CD14-positive monocyte (primary cell): ENCODE measurements around a stretch of chr16.

- CAGE, long polyA plus RNA: no peak
Measured at GRCh38 chr16:19396525-19396951, 21.1 kb upstream of the TMC5 start.

DNA sequence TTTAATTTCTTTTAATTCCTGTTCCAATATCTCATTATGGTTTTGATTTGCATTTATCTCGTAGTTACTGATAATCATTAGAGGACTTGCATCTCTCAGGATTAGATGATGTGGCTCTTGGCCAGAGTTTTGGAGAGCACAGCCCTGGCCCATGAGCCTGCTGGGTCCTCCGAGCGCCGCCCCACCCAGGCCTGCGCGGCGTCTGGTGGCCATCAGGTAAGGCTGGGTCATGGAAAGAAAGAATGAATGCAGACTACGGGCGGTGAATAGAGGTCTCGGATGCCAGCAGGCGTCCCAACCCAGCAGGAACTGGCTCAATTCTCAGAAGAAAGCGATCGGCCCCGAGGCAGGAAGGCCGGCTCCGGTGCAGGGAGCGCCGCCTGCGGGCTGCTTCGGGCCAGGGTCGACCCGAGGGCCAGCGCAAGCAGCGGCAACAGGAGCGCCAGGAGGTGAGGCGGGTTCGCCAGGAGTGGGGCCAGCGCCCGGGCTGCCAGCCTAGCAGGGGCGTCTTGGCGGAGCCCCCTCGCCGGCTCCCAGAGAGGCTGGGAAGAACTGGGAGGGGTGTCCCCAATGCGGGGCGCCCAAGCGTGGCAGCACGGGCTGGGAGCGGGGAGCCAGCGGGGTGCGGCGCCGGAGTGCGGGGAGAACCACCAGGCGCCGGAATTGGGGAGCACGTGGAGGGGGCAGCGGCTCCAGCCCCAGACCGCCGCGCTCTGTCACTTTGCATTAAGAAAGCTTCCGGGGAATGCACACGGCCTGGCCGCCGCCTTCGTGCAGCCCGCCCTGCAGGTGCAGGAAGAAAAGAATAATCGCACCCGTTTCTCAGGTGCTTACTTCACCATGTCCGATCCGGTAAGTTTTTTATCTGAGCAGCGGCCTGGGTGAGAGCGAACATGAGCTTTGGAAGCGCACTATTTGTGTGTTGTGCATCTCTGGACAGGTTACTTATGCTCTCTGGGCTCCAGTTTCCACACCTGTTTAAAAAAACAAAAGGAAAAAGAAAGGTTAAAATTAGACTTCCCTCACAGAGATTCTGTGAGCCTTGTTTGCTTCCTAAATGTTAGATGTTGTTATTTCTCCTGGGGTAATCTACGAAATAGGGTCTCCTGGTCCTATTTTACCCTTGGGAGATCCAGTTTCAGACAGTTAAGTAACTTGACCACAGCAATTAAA, 7.0 kb upstream of the TMC5 start:
- CAGE, long polyA plus RNA: no peak

DNA sequence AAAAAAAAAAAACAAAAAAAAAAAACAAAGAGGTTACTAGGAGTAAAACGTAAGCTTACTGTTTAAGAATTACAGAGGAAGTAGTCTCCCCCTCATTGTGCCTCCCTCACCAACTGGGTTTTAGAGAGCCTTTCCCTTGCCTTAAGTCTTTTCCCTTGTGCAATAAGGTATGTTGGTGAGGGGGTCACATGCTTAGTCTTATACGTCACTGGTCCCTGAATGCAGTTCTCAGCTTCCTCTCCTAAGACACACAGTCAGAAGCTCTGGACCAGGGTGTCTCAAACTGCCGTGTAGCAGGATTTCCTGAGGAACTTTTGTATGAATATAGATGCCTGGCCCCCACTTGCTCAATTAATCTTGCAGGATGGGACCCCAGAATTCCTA, 20.7 kb downstream of the VPS35L start:
- CAGE, long polyA plus RNA: no peak

DNA sequence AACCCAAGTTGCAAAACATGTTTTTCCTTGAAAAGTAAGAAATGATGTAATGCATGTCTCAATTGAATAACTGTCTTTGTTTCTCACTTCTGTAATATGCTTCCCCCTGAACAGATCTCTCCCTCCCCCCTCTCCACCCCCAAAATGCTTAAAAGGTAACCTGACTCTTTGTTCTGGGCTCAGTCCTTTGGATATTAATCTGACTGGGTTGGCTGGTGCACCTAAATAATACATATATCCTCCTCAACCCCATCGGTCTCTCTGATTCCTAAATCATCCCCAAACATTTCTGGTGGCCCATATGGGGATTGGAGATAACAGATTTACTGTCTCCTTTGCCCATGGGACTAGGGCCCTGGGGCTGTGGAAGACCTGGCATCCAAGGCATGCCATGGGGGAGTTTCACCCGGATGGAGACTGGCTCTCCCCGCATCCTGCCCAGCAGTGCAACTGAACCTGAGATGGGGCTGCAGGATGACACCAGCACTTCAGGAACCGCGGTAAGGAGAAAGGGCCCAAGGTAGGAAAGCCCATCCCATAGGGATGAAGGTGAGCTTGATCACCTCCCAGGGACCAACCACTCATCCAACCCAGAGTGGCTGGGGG, 23.1 kb downstream of the ACSM1 start:
- CAGE, long polyA plus RNA: start-site peak on the plus strand centred at position 135 of the sequence, 106 bp wide, 132 and 126 reads in 2 replicates

DNA sequence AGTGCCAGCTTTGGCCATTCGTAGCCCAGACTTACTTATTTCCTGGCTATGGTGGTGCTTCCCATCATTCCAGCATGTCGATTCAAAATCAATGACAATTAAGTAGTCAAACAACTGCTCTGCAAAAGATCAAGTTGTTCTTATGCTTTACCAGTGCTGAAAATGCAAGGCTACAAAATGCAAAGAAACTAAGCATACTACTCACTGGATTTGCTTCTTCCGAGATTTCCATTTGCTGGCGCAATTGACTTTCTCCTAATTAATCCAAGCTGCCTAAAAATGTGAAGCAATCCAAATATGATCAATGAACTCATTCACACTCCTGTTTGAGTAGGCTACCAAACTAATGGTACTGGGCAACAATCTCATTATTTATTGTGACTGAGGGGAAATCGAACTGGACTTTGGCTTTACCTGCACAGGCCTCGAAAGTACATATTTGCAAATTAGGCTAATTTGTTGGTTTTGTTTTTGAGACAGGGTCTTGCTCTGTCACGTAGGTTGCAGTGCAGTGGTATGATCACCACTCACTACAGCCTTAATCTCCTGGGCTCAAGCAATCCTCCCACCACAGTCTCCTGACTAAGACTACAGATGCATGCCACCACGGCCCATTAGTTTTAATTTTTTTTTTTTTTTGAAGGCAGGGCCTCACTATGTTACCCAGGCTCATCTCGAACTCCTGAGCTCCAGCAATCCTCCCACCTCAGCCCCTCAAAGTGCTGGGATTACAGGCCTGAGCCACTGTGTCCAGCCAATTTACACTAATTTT, 2.7 kb downstream of the ERI2 start:
- CAGE, long polyA plus RNA: no peak

- CAGE, long polyA plus RNA: no peak
Measured at GRCh38 chr16:20805446-20805971, 763 bp downstream of the ERI2 start.

DNA sequence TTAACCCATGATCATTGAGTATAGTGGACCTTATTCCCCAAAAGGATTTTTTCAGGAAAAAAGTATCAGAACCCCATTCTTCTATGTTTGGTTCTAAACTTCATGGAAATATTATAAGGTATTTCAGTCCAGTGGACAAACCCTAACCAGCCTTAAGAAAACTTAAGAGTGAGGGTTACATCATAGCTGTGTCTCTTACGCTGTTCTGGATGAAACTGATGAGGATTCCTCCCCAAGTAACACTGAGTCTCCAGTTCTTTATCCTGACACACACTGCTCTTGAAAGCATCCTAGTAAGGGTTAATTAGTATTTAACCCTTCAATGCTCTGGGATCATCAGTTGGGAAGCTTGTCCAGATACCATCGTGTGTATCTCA, 5.0 kb downstream of the LYRM1 start:
- CAGE, long polyA plus RNA: no peak

- CAGE, long polyA plus RNA: no peak
Measured at GRCh38 chr16:20918714-20919271, 18.2 kb downstream of the LYRM1 start.

DNA sequence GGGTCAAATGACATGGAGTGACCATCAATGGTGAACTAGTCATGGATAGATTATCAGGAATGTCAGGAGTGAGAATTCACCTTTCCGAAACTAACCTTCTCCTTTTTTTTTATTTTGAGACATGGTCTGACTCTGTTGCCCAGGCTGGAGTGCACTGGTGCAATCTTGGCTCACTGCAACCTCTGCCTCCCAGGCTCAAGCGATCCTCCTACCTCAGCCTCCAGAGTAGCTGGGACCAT, 84.5 kb downstream of the DNAH3 start:
- CAGE, long polyA plus RNA: no peak

GRCh38 chr16:21300228-21301213, 22.4 kb upstream of the CRYM start:
- CAGE, long polyA plus RNA: no peak

DNA sequence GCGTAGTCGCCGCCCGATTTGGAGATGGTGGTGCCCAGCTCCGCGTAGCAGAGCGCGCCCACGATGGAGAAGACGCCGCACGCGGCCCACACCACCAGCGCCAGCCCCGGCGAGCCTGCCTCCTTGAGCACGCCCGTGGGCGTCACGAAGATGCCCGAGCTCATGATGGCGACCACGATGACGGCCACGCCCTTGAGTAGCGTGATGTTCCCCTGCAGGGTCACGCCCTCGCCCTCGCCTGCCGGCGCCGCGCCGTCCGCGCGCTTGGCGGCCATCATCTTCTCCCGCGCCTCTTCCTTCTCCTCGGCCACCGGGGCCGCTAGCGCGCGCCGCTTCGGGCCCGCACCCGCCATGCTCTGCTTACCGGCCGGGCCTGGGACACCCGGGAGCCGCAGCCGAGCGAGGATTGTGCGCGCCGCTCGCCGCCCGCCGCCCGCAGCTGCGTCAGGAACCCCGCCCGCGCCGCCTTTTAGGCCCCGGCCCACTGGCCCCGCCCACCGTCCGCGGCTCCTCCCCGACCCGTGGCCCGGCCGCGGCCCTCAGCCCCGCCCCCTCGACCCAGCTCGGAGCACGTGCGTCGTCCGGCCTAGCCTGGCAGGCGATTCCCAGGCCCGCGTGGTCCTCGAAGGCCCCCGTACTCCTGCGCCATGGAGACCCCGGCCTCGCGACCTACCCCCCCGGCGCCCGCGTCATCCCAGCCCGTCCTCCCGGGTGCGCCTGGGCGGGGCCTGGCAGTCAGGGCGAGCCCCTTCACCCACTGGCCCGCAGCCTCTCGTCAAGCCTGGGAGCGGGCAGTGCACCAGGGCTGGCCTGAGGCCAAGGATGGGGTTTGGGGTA, 79.1 kb upstream of the METTL9 start:
- CAGE, long polyA plus RNA: no peak

DNA sequence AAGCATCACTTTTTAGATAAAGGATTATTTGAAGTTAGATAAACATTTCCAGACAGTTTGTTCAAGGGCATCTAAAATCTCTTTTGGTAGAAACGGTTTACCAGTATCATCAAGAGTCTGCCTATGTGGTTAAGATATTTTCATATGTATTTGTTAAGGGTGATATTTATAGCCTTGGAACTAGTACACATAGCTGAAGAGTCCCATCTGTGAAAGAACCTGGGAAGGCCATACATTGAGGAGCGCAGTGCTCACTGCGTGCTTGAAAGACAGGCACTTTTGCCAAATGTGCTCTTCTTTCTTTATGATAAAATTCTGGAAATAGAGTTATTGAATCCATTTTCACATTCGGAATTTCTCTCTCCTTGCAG, 7.8 kb downstream of the IGSF6 start:
- CAGE, long polyA plus RNA: no peak

DNA sequence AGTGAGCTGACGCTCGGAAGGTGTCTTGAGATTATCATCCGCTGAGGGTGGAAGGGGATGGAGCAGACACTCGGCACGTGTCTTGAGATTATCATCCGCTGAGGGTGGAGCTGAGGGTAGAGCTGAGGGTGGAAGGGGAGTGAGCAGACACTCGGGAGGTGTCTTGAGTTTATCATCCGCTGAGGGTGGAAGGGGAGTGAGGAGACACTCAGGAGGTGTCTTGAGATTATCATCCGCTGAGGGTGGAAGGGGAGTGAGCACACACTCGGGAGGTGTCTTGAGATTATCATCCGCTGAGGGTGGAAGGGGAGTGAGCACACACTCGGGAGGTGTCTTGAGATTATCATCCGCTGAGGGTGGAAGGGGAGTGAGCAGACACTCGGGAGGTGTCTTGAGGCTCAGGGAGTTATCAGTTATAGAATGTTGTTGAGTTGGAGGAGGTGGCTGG, 20.3 kb downstream of the NPIPB4 start:
- CAGE, long polyA plus RNA: no peak

DNA sequence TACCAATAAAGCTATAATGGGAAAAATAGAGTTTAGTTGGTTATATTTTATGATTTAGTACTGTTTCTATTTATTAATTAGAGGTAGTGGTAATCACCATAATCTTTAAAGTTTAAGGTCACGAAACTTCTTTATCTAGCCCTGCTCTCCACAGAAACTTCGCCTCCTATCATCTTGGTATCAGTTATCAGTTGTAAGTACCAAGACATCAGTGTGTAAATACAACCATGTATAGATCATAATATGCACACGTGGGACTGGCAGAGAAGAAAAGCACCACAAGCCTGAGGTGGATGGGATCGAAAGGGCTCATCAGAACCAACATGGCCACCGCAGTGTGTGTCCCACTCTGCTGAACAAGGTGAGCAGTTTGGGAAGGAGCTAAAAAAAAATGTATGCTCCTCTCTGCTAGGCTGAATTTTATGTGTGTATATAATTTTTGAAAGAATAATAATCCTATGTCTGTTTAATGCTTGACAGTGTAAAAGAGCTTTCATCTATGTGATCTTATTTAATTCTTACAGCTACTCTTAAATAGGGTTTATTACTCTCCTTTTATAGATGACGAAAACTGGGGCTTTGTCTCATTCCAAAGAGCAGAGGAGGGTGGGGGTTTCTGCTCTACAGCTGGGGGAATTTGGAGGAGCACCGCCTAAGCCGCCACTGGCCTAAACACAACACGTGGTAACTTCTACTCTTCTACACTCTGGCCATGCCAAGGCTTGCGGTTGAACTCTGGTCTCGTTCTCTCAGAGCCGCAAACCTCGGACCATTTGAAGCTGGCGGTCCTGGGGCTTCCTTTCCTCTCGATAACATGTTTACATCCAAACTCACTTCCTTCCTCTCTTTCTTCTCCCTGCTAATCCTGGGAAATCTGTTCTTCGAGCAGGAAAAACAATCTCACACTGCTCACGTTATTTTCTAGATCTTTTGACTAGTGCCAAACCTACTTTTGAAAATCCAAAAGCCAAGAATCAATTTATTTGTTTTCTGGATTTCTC, 14.1 kb upstream of the EEF2K start:
- CAGE, long polyA plus RNA: no peak

DNA sequence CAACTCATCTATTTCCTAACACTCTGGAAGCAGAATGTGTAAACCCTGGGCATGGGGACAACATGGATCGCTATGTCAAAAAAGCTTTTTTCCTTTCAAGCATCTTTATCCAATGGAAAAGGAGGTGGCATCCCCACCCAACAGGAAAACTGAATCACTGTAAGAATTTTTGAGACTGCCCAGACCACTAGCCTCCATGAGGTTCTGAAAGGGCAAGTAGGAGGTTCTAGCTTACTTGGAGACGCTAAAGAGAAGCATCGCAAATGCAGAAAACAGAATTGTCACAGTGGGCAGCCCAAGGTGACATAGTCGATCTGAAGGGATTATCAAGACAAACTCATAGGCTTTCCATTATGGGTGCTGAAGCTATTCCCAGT, 13.4 kb upstream of the EEF2K start:
- CAGE, long polyA plus RNA: no peak

DNA sequence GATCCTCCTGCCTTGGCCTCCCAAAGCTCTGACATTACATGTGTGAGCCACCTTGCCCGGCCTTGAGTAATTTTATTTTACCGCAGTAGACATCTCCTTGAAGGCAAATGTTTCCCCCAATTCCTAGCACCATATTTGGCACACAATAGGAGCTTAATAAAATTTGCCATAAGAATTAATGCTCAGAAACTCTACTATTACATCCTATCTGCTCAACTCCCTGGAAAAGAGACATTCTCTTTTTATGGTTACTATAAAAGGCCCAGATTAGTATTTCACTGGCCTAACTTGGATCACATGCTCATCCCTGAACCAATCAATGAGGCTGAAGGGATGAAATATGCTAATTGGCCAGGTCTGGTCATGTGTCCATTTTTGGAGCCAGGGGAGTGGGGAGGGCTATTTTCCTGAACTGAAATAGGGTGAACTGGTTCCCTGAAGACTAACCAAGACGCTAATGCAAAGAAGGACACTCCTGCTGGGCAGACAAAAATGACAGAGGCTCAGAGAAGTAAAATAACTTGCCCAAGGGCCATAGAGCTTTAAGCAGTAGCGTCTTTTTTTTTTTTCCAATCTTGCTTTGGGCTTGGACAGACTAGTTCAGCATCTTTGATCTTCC, 1.5 kb upstream of the EEF2K start:
- CAGE, long polyA plus RNA: no peak

DNA sequence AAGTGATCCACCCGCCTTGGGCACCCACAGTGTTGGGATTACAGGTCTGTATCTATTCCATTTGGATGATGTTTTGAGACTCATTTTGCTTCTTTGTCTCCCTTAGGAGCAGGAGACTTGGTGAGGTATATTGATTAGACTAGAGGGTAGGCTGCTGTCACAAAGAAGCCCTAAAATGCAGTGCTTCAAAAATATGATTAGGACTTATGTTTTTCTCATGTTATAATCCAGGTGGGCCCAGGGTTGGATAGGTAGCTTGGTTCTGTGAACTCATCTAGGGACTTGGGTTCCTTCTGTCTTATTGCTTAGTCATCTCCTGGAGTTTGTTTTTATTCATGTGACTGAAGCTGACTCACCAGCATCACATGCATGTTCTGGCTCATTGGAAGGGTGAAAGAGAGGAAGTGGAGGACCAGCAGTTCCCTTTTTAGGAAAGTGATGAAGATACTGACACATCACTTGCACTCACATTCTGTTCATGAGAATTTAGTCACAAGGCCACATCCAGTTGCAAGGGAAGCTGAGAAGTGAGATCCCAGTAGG, 95.8 kb downstream of the NPIPB5 start:
- CAGE, long polyA plus RNA: no peak

GRCh38 chr16:22683730-22684240, 130.2 kb upstream of the HS3ST2 start:
- CAGE, long polyA plus RNA: no peak

- CAGE, long polyA plus RNA: no peak
Measured at GRCh38 chr16:23464811-23465671, 12.1 kb upstream of the COG7 start.

DNA sequence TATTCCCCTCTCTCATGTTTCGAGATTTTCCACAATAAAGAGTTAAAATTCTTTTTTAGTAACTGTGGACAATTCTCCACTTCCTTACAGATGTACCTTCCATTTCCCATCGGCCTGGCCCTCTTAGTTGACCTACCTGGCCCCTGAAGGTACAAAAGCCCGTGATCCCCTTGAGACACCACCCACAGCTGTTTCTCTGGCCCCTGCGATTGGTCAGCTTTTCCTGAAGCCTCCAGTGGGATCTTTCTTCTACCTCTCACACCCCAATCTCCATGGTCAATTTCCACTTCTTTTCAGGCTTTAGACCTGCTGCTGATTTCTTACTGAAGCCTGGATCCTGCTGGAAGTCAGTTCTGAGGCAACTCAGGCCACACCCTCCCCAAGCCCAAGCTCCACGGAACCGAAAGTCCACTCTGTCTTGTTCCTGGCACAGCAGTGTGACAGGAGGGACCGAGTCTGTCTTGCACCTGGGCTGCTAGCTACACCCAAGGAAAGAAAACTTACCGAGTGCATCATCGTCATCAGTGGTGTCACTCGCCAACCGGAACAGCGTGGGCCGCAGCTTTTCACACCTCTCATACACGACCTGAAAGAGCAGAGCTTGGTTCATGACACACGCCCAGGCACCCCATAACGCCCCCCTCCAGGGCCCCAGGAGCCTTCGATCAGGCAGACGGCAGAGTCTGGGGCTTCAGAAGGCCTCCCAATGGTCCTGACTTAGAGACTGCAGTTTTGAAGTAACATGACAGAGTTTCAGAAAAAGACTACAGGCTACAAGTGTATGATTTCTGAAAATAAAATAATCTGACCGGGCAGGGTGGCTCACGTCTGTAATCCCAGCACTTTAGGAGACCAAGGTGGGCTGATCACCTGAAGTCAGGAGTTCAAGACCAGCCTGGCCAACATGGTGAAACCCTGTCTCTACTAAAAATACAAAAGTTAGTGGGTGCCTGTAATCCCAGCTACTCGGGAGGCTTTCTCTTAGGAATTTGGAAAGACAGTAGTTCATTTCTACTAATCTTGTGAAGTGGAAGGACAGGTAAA, 27.6 kb downstream of the GGA2 start:
- CAGE, long polyA plus RNA: no peak